Retinal pigment epithelial cell (primary cell): ENCODE measurements around a stretch of chr1.

- RRBS, result no CpG with 5 or more reads among the region's 4 CpGs
Observed at GRCh38 chr1:156182170-156182390, 11.8 kb upstream of the SLC25A44 start.

- RRBS, result no CpG with 5 or more reads among the region's 18 CpGs
Observed at GRCh38 chr1:156244454-156245137, 2.6 kb downstream of the BGLAP start.

DNA sequence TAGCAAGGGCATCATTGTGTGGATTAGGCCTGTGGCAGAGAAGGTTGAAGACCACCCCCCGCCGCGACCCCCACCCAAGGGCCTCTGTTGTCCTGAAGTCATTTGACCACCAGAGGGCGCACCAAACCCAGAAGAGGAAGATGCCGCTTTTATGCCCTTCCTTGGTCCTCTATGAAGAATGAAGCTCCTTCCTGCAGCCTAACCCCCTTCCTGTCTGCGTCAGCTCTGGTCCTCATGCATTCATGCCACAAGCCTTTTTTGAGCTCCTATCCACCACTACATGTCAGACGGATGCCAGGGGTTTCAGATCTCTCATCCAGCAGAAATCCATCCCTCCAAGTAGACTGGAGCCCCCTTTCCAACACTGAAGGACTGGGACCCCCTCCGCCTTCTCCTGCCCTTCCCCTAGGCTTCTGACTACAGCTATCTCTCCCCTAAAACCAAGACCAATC, 16.7 kb downstream of the RHBG start:
- RRBS, result no CpG with 5 or more reads among the region's 8 CpGs

DNA sequence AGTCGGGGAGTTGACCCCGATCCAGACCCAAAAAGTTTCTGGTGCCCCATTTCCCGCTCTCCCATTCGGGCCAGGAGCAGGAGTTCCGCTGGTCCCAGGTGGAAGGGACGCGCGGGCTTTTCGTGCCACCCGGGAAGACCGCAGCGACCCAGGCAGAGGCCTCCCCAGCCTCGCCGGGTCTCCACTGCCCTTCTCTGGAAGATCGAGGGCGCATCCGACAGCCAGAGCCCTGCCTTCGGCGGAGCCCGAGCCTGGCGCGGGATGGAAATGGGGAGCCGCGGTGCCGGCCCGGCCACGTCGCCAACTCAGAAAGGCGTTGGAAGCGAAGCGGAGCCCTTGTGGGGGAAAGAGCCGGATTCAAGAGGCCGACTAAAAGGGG, 51.7 kb downstream of the RHBG start:
- RRBS, result 2% methylated on average over 13 of the region's 33 CpGs

- RRBS, result no CpG with 5 or more reads among the region's 8 CpGs
Observed at GRCh38 chr1:156455208-156455796, 45.3 kb downstream of the MEF2D start.

GRCh38 chr1:156483195-156483693, 17.3 kb downstream of the MEF2D start:
- RRBS, result no CpG with 5 or more reads among the region's 14 CpGs

DNA sequence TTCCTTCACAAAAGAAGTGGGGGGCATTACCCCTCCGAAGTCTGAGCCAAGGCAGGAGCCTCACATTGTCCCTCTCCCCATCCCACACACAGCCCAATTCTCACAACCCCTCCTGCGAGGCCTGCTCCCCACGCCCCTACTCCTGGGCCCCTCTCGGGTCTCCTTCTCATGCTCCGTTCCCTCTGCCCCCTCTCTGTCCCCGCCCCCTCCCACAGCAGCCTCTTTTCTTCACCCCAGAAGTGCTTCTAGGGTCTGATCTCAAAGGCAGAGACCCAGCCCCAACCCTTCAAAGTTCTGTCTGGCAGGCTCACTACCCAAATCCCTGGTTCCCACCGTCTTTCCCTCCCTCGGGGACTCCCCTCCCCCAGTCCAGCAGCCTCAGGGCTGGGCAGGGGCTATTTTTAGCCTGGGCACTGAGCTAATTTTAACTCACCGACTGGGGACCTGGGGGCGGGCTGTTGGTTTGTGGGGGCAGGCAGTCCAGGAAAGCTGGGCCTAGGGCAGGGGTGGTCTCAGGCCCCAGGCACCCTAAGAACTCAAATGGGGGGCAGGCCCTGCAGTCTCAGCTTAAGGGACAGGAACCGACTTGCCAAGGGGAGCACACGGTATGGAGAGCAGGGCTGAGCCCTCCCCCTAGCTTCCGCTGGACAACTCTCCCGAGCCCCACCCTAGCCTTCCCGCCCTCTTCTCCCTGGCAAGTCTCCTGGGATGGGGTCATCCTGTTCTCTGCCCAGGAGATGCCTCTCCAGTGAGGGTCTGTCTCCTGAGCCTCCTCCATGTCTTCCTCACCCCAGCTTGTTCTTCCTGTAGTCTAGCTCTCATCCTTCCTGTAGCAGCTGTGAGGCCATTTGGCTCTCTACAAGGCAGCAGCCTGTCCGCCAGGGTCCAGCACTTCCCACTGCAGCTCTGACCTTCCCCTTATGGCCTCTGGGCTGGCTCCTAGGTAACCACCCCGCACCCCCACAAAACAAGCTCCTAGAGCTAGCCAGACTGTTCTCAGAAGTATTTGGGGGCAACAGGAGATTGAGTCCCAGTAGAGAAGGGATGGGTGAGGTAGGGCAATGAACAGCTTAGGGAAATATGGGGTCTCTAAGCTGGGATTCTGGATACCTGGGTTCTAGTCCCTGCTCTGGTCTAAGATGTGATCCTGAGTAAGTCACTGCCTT, 10.1 kb downstream of the MEF2D start:
- RRBS, result no CpG with 5 or more reads among the region's 17 CpGs

DNA sequence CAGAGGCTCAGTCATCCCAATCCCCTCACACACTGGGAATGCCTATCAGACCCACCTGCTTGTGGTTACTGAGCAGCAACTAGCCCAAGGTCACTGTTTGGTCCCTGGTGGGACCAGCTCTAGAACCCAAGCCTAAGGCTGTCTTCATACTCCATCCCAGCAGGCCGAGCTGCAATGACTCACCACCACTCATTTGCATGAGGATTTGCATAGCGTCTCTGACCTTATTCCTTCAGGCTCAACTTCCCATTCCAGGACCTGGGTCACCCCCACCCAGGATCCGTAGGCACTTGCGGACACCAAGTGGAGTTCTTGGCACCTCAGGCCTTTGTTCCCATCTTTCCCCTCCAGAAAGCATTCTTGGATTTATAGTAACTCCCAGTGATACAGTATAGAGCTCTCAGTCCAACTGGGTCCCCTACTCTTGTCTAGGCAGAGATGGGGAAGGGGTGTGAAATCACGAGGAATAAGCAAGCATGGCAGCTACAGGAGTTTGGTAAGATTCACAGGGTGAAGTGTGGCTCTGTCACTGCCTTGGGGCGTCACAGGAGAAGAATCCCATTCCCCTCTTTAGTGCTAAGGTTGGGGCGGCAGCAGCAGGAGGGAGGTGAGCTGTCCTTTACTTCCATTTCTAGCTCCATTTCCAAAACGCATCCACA, 8.9 kb downstream of the MEF2D start:
- RRBS, result no CpG with 5 or more reads among the region's 8 CpGs

GRCh38 chr1:156497524-156498671, 2.7 kb downstream of the MEF2D start:
- RRBS, result no CpG with 5 or more reads among the region's 9 CpGs

GRCh38 chr1:156507936-156509349, 7.9 kb upstream of the MEF2D start:
- RRBS, result no CpG with 5 or more reads among the region's 14 CpGs

GRCh38 chr1:156601349-156602249, 10.0 kb downstream of the NAXE start:
- RRBS, result under 1% methylated on average over 14 of the region's 43 CpGs

DNA sequence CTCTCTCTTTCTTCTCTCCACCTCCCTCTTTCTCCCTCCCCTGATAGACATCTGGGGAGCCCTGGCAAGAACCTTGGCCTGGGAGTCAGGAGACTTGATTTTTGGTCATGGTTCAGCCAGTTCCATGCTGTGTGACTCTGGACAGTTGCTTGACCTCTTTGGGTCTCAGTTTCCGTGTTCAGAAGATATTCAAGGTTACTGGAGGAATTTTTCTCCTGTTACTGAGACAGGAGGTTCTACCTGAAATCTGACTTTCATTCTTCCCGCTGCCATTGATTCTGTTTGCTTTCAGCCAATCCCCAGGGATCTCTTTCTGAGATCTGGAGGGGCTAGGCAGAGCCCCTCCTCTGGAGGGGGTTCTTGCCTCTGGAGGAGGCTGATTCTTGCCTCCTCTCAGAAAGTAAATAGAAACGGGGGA, 3.1 kb upstream of the BCAN start:
- RRBS, result no CpG with 5 or more reads among the region's 3 CpGs

GRCh38 chr1:156675429-156676281, 1.6 kb downstream of the NES start:
- RRBS, result 42% methylated on average over 3 of the region's 16 CpGs

GRCh38 chr1:156689487-156690128, 12.4 kb upstream of the NES start:
- RRBS, result no CpG with 5 or more reads among the region's 23 CpGs

DNA sequence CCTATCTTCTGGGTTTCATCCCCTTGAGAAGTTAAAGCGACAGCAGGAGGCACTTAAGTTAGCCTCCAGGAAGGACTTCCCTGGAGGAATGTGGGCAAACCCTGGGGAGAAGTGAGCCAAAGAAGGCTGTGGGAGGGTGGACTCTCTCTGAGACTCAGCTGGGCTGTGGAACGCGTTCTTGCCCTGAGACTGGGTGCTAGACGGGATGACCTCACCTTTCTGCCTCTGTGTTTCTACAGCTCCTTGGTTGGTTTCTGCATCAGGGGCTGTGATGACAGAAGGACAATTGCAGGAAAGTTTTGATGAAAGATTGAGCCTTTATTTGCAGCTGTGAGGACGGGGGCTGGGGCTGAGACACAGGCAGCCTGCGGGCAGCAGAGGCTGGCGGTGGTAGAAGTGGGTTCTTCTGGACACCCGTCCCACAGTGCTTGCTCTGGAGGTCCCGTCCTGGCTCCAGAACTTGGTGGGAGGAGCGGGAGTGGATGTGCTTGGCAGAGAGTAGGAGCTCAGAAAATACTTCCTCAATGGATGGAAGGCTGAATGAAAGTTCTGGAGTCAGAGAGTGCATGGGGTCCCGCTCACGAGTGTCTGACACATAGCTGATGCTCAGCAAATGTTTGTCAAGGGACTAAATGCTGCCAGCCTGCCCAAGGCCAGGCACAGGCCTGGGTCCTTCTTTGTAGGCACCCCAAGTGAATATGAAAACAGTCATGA, 13.3 kb upstream of the NES start:
- RRBS, result no CpG with 5 or more reads among the region's 12 CpGs

- RRBS, result no CpG with 5 or more reads among the region's 14 CpGs
Observed at GRCh38 chr1:156766185-156767022, 931 bp upstream of the PRCC start.

DNA sequence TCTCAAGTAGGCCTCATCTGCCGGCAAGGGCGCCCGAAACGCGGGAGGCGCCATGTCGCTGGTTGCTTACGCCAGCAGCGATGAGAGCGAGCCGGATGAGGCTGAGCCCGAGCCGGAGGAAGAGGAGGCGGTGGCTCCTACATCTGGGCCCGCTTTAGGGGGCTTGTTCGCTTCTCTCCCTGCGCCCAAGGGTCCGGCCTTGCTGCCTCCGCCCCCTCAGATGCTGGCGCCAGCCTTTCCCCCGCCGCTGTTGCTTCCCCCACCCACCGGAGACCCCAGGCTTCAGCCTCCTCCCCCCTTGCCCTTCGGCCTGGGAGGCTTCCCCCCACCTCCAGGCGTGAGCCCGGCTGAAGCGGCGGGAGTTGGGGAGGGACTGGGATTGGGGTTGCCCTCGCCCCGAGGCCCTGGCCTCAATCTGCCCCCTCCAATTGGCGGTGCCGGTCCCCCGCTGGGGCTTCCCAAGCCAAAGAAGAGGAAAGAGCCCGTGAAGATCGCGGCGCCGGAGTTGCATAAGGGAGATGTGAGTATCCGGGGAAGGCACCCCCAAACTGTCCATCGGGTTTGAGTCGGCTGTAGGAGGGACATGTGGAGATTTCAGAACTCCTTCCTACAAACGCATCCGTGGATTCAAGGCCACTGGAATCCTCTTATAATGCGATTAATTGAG, 518 bp downstream of the PRCC start:
- RRBS, result under 1% methylated on average over 32 of the region's 44 CpGs

- RRBS, result no CpG with 5 or more reads among the region's 7 CpGs
Observed at GRCh38 chr1:156794344-156794975, 22.2 kb downstream of the SH2D2A start.

DNA sequence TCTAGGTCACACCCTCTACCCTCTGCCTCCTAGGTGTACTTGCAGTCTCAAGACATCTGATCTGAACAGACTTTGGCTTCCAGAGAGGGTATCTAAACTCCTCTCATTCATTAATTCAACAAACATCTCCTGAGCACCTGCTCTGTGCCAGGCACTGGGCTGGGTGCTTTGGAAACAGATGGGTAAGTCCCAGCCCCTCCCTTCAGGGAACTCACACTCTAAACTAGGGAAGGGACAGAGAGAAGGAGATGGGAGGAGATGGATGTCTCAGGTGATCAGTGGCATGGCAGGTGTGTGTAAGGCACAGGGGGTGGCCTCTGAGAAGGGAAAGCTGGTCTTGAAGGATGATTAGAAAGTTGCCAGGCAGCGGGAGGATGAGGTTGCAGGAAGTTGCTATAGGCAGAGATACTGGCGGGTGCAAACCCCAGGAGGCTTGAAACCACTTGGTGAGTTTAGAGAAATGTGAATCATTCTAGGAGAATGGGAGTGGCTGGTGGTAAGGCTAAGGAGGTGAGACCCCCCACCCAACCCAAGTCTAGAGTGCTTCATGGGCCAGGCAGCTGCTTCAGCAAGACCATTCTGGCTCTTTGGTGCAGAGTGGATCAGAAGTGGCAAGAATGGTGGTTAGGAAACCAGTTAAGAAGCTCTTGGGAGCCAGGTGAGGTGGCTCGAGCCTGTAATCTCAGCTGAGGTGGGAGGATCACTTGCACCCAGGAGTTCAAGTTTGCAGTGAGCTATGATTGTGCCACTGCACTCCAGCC, 9.1 kb downstream of the SH2D2A start:
- RRBS, result no CpG with 5 or more reads among the region's 3 CpGs

DNA sequence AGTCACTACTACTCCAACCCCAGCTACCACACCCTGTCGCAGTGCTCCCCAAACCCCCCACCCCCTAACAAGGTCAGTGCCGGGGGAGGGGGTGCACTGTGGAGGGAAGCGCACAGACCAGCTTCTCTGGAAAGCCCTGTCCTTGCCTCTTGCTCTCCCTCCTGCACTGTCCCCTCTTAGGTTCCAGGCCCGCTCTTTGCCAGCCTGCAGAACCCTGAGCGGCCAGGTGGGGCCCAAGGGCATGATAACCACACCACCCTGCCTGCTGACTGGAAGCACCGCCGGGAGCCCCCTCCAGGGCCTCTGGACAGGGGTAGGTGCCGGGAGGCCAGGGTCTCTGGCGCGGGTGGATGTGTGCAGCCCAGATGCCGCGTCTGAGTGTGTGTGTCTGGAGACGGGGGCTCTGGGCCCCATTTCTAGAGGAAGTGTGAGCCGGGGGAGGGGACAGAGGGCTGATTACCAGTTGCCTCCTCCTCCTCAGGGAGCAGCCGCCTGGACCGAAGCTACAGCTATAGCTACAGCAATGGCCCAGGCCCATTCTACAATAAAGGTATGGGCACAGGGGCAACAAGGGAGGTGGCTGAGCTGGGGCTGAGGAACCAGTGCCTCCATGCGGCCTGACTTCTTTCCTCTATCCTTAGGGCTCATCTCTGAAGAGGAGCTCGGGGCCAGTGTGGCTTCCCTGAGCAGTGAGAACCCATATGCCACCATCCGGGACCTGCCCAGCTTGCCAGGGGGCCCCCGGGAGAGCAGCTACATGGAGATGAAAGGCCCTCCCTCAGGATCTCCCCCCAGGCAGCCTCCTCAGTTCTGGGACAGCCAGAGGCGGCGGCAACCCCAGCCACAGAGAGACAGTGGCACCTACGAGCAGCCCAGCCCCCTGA, 7.0 kb upstream of the LRRC71 start:
- RRBS, result 37% methylated on average over 3 of the region's 23 CpGs